Epithelial cell of prostate (primary cell): Measurements from ENCODE around the gene HDGFL2.

DNA sequence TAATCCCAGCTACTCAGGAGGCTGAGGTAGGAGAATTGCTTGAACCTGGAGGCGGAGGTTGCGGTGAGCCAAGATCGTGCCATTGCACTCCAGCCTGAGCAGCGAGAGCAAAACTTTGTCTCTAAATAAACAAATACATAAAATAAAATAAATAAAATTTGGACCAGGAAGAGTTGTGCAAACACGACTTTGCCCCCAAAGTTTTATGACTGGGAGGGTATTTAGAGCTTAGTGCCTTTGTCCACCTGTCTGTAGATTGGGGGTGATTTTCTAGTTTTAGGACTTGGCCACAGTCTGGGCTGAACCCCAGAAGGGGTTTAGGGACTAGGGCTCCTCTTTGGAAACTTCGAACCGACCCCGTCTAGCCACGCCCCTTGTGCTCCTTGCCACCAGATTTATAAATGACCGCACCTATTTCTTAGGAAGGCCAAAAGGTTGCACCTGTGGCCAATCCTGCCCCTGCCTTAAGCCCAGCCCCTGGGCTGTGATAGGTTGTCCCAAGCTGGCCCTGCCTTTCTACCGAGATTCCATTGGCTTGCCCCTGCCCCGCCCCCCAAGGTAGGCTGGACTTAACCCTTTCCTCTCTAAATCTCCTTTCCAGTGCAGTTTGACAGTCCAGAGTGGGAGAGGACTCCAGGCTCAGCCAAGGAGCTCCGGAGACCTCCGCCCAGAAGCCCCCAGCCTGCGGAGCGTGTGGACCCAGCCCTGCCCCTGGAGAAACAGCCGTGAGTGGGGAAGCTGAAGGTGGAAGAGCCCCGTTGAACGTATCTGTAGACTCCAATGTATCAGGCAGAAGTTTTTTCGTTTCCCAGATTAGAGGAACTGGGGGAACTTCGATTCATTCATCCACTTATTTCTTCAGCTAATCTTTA, 5.3 kb downstream of the SHD start:
- RRBS, result no CpG with 5 or more reads among the region's 21 CpGs

GRCh38 chr19:4379869-4380740, 20.2 kb downstream of the SH3GL1 start:
- RRBS, result no CpG with 5 or more reads among the region's 23 CpGs

- RRBS, result no CpG with 5 or more reads among the region's 25 CpGs
Observed at GRCh38 chr19:4387209-4388020, 12.9 kb downstream of the SH3GL1 start.

GRCh38 chr19:4453234-4454364, 4.0 kb downstream of the UBXN6 start:
- RRBS, result 83% methylated on average over 1 of the region's 37 CpGs

DNA sequence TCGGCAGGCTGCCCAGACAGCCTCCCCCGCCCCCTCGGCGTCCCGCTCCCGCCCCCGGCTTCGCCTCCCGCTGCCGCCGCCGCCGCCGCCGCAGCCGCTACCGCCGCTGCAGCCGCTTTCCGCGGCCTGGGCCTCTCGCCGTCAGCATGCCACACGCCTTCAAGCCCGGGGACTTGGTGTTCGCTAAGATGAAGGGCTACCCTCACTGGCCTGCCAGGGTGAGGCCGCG, at the start of gene HDGFL2:
TSS of gene HDGFL2 (plus strand) at position 93 of the 229 bp plus-strand sequence.
- RRBS, result 0% methylated on average over 13 of the region's 28 CpGs

GRCh38 chr19:4507874-4508242, 10.4 kb downstream of the PLIN4 start:
- RRBS, result no CpG with 5 or more reads among the region's 14 CpGs

DNA sequence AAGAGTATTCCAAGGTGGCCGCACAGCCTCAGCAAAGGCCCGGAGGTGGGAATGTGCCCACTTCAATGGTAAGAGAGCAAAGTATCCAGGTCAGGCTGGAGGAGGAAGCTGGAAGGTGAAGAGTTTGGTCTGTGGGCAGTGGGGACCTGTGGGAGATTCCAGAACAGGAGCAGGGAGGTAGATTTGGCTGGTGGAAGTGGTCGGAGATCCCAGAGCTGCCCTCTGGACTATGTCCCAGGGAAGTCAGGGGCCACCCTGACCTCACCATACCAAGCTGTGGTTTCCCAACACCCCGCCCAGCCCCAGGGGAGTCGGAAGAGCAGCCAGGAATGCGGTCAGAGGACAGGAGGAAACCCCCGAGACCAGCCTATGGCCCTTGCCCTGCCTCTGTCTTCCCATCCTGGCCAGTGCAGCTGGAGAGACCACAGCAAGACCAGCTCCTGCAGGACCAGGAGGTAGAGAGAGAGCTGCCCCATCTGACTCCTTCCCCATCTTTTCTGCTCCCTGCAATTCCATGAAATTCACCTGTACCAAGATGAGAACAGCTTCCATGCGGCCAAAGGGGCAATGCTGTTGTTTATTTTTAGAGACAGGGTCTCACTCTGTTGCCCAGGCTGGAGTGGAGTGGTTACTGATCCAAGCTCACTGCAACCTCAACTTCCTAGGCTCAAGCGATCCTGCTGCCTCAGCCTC, 3.3 kb upstream of the PLIN4 start:
- RRBS, result no CpG with 5 or more reads among the region's 9 CpGs

GRCh38 chr19:4537769-4538946, 1.7 kb downstream of the LRG1 start:
- RRBS, result 93% methylated on average over 4 of the region's 47 CpGs

GRCh38 chr19:4542671-4543084, 2.8 kb upstream of the LRG1 start:
- RRBS, result no CpG with 5 or more reads among the region's 26 CpGs

- RRBS, result 80% methylated on average over 21 of the region's 80 CpGs
Observed at GRCh38 chr19:4543085-4543976, 3.5 kb upstream of the LRG1 start.

DNA sequence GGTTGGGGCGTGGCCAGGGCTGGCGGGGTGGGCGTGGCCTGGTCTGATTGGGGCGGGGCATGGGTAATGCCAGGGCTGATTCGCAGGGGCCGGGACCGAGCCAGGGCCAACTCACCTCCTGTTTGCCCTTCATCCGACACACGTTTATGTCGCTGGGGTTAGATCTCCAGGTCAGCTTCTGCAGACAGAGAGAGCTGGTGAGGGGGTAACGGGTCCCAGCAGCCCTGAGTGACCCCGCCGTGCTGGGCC, 2.7 kb downstream of the SEMA6B start:
- RRBS, result 96% methylated on average over 2 of the region's 13 CpGs

GRCh38 chr19:4694924-4696027, 25.1 kb upstream of the MYDGF start:
- RRBS, result no CpG with 5 or more reads among the region's 25 CpGs

- RRBS, result no CpG with 5 or more reads among the region's 8 CpGs
Observed at GRCh38 chr19:4699207-4699608, 24.4 kb downstream of the DPP9 start.

DNA sequence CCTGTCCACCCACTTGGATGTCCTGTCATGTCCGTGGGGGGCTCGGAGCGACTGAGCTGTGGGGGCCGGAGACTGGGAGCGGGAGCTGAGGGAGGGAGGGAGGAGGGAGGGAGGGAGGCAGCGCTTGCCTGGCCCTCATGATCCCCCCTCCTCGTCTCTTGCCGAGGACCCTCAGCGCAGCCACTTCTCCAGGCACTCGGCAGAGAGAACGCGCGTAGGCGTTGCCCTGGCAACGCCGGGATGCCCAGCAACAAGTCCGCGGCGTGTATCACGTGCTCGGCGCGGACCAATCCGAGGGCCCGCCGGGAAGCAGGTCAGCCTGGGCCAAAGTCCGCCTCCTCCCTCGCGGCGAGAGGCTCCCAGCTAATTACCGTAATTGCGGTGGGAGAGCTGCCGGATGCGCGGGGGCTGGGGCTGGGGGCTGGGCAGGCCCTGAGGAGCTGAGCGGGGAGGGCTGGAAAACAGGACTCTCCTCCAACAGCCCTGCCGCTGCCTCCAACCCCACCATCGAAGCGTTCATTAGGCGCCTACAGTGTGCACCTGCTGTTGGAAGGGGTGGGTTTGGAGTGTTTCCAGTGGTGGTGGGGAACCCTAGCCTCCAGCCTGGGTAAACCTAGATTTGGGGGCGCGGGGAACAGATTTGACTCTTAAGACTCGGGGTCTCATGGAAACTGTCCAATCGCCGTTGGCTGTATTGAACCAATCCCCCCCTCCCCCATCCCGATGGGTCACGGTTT, 31.7 kb upstream of the FEM1A start:
- RRBS, result under 1% methylated on average over 15 of the region's 47 CpGs

DNA sequence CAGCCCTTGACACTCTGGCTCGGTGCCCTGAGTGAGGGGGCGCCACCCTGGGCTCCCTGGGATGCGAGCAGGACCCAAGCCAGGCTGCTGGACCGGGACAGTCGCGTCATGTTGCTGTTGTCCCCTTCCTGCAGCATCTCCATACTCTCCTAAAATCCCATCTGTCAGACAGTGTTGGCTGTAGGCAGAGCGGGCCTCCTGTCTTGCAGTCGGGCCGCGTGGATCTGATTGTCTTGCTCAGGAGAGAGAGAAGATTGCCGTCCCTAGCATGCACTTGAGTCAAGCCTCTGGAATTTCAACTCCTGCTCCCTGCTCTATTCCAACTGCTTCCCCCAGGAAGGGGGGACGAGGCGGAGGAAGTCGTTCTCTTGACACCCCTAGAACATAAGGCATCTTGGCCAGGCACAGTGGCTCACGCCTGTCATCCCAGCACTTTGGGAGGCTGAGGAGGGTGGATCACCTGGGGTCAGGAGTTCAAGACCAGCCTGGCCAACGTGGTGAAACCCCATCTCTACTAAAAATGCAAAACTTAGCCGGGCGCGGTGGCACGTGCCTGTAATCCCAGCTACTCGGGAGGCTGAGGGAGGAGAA, 9.0 kb downstream of the KDM4B start:
- RRBS, result no CpG with 5 or more reads among the region's 21 CpGs

- RRBS, result no CpG with 5 or more reads among the region's 14 CpGs
Observed at GRCh38 chr19:5091920-5092425, 123.1 kb downstream of the KDM4B start.

- RRBS, result 97% methylated on average over 4 of the region's 15 CpGs
Observed at GRCh38 chr19:5101726-5102124, 132.8 kb downstream of the KDM4B start.

- RRBS, result 58% methylated on average over 5 of the region's 19 CpGs
Observed at GRCh38 chr19:5128482-5128983, 159.6 kb downstream of the KDM4B start.

- RRBS, result no CpG with 5 or more reads among the region's 16 CpGs
Observed at GRCh38 chr19:5336411-5336922, 4.1 kb downstream of the PTPRS start.

DNA sequence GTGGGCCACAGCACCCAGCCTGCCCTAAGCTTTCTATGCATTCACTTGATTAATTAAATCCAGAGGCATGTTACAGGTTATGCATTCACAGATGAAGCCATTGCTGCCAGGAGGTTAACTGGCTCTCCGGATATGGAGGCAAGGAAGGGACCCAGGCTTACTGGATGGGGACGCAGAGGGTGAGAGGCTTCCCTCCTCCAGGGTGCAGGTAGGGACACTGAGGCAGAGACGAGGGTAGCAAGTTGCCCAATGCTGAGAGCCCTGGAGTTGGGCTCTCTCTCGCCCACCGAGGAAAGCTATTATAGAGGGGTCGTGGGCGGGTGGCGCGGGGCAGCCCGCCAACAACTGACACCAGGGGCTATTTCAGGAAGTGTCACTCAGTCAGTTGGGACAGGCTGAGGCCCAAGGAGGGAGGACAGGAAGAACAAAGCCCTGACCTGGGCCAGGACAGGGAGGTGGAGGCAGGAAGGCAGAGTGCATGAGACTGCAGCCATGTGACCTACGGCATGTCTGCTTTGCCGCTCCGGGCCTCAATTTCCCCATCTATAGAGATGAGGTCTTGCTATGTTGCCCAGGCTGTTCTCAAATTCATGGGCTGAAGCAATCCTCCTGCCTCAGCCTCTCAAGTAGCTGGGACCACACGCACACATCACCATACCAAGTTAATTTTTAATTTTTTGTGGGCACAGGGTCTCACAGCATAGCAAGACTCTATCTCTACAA, 82.7 kb downstream of the ZNRF4 start:
- RRBS, result no CpG with 5 or more reads among the region's 14 CpGs